Natural killer cell (primary cell): ENCODE measurements around a stretch of chr7.

DNA sequence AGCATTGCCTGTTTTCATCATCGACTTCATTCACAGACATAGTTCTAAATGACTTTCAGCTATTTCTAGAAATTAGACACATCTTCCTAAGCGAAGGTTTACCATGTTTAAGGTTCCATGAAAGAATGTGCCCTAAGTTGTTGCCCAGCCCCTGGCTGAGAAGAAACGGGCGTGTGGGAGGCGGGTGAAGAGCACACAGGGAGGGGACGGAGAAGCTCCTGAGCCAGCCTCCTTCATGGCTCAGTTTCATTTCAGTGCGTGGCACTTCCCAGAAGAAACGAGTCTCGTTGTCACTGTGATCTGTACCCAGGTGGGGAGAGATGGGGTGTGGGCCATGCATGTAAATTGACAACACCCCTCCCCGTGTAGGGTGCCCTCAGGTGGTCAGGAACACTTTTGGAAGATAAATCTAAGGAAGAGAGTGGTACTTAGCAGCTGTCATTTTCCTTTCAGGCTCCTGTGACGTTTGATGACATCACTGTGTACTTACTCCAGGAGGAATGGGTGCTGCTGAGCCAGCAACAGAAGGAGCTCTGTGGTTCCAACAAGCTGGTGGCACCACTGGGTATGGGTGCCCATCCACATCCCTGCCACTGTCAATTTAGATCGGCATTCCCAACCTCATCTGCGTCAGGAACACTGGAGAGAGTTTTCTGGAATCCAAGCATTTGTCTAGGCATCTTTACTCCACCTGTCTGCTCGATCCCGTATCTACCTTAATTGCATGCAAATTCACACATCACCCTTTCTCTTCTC, 6.2 kb downstream of the ZNF862 start:
- PRO-cap, result no peak

- PRO-cap, result unidirectional peak, plus-strand start at chr7:149872964
Measured at GRCh38 chr7:149872353-149873032, 1.3 kb upstream of the ATP6V0E2 start.

DNA sequence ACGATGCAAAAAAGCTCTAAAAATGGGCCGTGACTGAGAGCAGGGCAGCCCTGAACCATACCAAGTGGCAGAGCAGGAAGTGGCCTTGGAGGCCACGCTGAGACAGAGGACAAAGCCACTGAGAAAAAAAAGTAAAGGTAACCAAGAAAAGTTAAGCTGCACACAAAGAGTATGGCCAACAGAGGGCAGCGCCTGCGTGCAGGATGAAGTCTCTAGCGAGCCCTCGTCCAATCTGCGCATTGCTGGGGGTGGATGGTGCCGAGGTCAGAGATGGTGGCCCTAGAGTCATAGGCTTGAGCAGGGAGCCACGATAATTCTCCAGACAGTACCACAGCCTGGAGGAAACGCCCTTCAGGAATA, 9.6 kb downstream of the ATP6V0E2 start:
- PRO-cap, result no peak

- PRO-cap, result bidirectional peak, plus-strand start at chr7:150369092, minus-strand start at chr7:150369035
Measured at GRCh38 chr7:150368936-150369884, 588 bp downstream of the REPIN1 start.

- PRO-cap, result no peak
Measured at GRCh38 chr7:150388549-150389322, 9.6 kb downstream of the ZNF775 start.

GRCh38 chr7:150398143-150398956, 7.1 kb upstream of the ENSG00000284691 start:
- PRO-cap, result no peak

DNA sequence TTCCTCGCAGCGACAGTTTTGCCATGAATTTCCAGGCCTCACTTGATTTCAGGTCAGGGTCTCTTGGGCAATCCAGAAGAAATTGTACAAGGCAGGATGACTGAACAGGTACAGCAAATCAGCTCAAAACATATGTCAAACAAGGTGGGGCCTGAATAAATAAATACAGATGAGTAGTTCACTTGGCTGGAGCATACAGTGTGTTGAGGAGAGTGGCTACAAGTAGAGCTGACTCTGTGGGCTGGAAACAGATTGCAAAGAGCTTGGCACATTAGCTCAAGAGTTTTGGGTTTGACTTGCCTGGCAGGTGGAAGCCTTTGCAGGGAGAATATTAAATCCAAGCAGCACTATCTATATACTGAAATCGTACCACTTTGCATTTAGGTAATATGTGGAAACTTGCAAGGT, 15.0 kb downstream of the GIMAP8 start:
- PRO-cap, result no peak

DNA sequence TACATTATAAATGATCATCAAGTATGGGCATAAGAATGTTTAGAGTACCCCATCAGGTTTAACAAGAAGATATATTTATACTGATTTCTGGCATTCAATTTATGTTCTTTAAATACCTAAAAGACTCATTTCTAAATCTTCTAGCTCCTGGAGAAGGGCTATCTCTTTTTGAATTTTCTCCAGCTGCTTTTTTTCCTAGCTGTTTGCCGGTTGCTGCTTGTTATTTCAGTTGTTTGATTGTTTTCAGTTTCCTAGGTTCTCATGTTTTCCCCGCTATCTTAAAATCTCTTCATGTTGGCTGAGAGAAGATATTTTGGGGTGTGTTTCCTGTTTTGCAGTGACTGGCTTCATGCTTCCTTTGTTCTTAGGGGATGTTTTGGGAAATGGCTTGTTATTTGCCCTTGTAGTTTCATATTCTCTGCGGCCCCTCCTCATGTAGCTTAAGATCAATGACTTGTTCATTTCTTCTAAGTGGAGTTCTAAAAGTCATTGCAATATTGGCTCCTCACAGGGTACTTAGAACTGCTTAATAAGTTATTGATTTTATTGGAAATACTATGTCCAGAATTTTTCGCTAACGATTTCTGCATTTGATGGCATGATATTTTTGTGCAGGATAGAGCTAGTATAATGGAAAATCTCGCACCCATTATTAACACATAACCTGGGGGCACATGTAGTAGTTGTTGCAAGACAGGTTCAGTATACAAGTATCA, 30.6 kb upstream of the GIMAP7 start:
- PRO-cap, result no peak

- PRO-cap, result no peak
Measured at GRCh38 chr7:150503434-150504059, 11.1 kb upstream of the GIMAP7 start.

DNA sequence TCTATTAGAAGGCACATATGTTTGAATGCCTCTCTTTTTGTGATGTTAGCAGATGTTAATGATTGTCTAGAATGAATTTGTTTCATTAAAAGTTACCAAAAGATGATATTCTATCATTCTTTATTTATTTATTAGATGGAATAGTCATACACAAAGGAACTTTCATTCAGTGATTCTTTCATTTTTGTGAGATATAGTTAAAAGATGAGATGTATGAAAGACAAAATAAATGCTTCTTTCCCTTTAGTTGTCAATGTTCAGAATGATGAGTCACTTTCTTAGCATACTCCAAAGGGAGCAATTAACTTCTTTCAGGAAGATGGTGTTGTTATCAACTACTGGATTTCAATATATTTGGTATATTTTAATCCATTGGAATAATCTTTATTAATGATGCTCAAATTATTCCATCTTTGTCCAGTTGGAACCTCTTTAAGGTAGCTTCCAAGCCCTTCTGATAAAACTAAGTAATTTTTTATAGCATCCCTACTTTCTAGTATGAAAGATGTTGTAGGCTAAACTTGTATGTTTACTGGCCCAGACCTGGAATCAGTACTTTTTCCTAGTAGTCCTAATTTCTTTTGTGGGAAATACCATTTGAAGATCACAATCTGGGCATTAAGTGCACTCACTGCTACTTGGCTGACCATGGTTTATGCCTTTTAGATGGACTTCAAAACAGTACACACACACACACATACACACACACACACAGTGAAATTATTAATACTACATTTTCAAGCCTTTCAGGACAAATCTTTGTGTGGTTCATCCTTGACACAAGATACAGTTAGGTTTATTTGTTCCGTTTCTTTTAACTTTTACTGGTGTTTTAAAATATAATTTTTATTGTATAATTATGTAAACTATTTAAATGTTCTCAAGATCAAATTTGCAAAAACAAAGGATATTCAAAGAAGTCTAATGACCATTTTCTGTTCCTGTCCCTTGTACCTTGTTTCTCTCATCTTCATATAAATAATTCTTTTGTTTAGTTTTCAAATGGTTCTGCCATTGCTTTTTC, 2.5 kb downstream of the GIMAP7 start:
- PRO-cap, result no peak

GRCh38 chr7:150518239-150518538, 3.5 kb downstream of the GIMAP7 start:
- PRO-cap, result no peak

DNA sequence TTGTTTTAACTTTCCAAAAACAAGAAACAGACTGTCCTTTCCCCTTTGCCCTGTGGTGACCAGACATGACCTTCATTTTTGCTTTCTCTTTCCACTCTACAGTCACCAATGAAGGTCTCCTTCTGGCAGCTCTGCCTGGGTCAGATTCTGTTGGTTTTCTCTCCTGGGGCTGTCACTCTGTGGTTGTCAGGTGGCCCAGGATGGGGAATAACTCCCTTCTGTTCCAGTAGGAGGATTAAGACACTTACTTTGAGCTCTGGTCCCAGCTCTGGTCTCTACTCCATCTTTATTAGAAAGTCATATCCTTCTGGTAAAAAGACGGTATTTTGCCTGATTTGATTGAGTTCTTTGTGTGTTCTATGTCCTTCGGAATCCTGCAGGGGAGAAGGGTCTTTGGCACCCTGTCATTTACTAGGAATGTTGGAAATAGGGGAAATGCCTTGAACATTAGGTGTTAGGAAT, 19.8 kb downstream of the GIMAP4 start:
- PRO-cap, result no peak

GRCh38 chr7:150739356-150739753, 2.1 kb downstream of the GIMAP5 start:
- PRO-cap, result no peak

GRCh38 chr7:150741927-150743051, 5.1 kb downstream of the GIMAP5 start:
- PRO-cap, result no peak

GRCh38 chr7:150753002-150753719, 15.9 kb downstream of the GIMAP5 start:
- PRO-cap, result no peak

DNA sequence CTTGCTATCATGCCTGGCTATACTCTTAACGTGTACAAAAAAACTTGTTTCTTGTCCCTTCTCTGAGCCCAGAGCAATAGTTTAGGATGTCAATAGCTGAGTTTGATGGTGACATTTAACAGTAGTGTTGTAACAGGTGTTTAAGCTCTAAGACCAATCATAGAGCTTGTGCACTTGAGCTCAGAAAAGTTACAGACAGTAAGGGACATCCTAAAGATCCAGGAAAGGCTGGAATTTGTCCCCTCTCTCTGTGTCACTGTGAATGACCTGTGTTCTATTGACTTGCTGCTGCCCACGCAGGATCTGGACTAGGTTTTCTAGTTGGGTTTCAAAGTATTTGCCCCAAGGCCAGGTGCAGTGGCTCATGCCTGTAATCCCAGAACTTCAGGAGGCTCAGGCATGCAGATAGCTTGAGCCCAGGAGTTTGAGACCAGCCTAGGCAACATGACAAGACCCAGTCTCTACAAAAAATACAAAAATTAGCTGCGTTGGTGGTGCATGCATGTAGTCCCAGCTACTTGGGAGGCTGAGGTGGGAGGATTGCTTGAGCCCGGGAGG, 17.1 kb downstream of the AOC1 start:
- PRO-cap, result no peak

DNA sequence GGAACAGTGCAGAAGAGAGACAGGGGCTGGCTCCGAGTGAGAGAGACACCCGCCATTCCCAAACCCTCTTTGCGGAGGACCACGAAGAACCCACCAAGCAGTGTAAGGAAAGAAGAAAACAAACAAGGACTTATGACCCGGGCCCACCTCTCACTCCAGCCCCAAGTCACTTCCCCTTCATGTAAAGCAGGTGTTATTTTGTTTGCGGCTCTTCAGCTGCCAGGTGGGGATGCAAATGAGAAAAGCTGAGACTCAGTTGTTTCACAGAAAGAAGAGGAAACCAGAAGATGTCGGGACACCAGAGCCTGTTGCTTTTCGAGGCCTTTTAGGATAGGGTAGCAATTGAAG, 45.1 kb downstream of the AOC1 start:
- PRO-cap, result no peak

DNA sequence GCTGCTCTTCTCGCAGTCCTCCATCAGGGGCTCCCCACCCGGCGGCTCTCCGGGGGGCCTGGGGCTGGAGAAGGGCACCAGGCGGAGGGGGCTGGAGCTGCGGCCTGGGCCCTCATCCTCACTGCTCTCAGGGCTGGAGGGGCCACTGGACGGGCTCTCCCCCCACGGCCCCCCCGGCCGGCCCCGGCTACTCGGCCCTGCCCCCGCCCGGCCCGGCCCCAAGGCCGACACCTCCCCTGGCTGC, 30.6 kb downstream of the KCNH2 start:
- PRO-cap, result no peak

DNA sequence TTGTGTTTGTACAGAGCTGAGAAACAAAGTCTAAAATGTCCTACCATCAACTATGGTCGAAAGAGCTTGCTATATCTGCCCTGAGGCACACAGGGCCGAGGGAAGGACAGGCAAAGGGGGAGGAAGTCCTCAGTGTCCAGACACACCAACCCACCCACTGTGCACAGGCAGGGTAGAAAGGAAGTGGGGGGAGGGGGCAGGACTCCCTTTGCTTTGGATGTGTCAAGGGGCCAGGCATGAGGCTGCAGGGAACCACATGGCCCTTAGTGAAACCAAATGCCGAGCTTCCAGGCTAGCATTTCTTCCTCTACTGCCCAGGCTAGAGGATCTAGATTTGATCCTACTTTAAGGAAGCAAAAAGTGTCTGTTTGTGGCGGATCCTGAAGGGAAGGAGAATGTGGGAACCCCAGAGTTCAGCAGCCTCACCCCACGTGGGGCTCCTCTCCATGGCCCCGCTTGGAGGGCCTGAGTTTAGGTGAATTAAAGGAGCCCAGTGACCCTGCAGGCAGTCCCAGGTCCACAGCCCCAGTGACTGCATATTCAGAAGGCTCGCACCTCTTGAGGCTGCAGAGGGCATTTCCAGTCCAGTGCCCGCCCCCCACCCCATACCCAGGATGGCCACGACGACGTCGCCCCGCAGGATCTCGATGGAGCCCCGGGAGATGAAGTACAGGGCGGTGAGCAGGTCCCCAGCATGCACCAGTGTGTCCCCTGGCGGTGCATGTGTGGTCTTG, 28.4 kb downstream of the KCNH2 start:
- PRO-cap, result no peak

- PRO-cap, result no peak
Measured at GRCh38 chr7:150960976-150961267, 17.2 kb downstream of the KCNH2 start.